Left cardiac atrium (tissue), 1 donor: ENCODE results near the gene REPS1.

GRCh38 chr6:138844390-138844735 is 48.5 kb downstream of the ECT2L start:
- PRO-cap = no peak

- PRO-cap = unidirectional peak, minus-strand start at chr6:138987955; bidirectional peak, plus-strand start at chr6:138988398, minus-strand start at chr6:138988282
Observed at GRCh38 chr6:138987426-138988597, at the start of gene REPS1. REPS1 (minus strand) TSS chr6:138988253.

- PRO-cap = unidirectional peak, plus-strand start at chr6:139289413
Observed at GRCh38 chr6:139289104-139289818, 2.5 kb downstream of the TXLNB start.

- PRO-cap = no peak
Observed at GRCh38 chr6:139376513-139377082, 2.1 kb upstream of the CITED2 start.

DNA sequence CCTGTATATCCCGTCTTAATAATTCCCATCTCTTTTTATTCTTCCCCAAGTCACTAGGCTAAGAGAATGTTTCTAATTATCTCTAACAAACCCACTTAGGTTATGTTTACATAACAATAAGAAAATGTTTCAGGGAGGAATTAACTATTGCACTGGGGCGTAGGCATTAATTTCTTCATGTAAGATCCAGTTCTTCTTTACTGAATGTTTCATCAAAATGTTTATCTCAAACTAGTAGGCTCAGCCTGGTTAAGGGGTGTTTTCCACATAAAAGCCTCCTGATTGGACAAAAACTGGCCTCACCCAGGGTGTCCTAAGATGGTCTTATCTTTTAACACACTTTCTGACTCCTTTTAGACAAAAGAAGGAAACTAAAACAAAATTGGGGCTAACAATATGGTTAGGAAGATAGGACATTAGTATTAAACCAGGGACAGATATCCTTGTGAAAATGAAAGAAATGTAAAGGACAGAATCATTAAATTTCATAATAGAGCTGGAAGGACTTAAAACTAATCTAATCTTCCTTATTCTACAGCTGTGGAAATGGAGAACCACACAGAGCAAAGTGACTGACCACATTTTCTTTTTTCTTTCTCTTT is 71.0 kb upstream of the CITED2 start:
- PRO-cap = no peak

GRCh38 chr6:139536659-139537704 is 162.5 kb upstream of the CITED2 start:
- PRO-cap = no peak

- PRO-cap = no peak
Observed at GRCh38 chr6:139603652-139604178, 229.3 kb upstream of the CITED2 start.

DNA sequence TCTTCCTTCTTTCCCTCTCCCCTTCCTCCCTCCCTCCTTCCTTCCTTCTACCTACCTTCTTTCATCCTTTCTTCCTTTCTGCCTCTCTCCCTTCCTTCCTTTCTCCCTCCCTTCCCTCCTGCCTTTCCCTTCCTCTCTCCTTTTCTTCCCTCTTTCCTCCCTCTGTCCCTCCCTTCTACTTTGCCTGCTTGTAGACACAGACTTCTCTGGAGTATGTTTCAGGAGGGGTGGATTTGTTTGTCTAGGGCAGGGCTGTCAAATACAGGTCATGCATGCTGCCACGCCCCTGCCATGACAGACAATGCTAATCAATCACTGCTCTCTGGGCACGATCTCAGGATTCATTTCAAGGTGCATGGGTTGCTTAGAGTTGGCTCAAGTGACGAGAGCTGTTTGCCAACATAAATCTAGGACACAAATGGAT is 281.6 kb upstream of the CITED2 start:
- PRO-cap = no peak

DNA sequence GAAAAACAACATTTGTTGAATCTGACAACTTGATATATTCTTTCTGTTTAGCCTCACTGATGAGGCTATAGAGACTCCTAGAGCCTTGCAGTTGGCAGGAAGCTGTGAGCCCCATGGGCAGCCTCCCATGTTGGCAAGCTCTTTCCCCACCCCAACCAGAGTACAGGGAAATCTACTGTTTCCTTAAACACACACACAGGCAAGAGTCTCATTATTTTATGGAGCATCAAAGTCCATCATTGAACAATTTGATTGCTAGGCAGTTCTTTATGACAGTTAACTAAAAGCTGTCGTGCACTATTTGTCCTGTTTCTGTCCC is 498.2 kb upstream of the CITED2 start:
- PRO-cap = no peak

GRCh38 chr6:140858326-140859143 is 1274.2 kb upstream of the GJE1 start:
- PRO-cap = no peak

DNA sequence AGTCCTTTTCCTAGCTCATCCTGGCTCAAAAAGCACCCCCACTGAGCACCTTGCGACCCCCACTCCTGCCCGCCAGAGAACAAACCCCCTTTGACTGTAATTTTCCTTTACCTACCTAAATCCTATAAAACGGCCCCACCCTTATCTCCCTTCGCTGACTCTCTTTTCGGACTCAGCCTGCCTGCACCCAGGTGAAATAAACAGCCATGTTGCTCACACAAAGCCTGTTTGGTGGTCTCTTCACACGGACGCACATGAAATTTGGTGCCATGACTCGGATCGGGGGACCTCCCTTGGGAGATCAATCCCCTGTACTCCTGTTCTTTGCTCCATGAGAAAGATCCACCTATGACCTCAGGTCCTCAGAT is 116.9 kb upstream of the GJE1 start:
- PRO-cap = no peak

- PRO-cap = no peak
Observed at GRCh38 chr6:142184338-142184874, 37.3 kb downstream of the VTA1 start.

DNA sequence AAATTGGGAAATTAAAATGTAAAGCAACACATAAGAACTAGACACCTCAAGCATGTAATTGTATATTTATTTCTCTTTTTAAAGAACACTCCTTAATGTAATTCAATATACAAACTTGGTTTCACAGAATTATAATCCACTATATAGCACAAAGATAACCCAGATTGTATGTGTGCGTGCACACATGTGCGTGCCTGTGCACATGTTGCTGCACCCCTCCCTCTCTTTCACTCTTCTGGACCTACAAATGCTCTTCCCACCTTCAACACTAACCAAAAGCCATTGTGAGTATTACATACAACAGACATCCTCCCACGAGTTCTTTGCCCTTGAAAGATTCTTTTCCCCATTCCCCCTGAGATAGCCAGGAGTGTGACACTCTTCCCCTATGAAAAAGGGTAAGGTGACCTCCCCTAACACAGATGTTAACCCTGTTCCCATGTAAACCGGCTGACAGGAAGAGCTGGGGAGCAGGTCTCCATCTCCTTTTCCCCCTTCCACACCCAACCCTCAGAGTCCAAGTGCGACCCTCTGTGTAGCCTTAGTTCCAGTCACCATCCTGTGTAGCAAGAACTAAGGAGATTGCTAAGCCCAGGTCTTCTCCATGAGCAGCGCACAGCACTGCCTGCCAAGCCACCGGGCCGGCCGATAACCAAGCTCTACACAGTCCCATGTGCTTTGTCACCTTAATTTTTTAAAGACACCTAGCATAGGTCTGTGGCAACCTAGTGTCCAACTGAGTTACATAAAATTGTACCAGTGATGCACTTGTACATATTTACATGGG is 193.4 kb downstream of the HIVEP2 start:
- PRO-cap = no peak

DNA sequence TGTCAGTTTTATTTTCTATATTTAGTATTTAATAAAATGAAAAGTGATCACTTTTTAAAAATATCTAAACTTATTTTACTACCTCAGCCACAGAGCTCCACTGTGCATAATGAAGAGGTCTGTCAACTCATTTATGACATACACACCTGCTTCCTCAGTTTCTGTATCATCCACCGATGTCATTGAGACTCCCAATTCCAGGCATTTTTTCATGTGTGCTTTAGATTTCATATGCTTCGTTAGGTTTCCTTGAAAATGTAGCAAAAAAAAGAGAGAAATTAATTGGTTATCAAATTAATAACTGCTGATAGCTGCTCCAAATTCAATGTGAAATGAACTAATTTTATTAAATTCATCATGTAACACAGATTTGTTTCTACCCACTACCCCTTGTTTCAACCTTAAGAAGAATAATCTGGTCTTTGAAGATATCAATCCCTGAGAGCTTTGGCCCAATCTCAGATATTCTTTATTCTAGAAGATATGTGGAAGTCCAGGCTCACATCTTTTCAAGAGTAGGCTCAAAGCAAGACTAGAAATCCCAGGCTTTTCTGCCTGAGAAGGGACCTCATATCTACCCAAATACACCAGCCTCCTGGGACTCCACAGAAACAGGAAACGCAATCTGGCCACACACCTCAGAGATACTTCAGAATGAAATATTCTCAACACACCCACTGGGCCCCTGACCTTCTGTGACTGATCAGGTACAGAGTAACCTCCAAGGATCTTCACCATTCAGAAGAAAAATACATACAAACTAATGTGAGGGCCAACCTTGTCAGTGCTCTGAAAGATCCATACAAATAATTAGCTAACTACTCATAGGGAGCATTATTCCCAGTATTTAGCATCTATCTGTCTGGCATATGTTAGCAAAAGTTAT is 183.4 kb downstream of the HIVEP2 start:
- PRO-cap = no peak

GRCh38 chr6:142771312-142771760 is 173.6 kb downstream of the HIVEP2 start:
- PRO-cap = no peak

- PRO-cap = no peak
Observed at GRCh38 chr6:142846889-142847555, 98.0 kb downstream of the HIVEP2 start.

- PRO-cap = no peak
Observed at GRCh38 chr6:142858949-142859432, 86.0 kb downstream of the HIVEP2 start.

- PRO-cap = no peak
Observed at GRCh38 chr6:142907223-142907863, 37.6 kb downstream of the HIVEP2 start.

GRCh38 chr6:142918102-142918723 is 26.8 kb downstream of the HIVEP2 start:
- PRO-cap = no peak

- PRO-cap = no peak
Observed at GRCh38 chr6:143338958-143340264, 111.1 kb downstream of the ADAT2 start.